Upper lobe of left lung (tissue), 5 donors: ENCODE data around the genes POLD1, CLDND2 and SIGLEC6.

DNA sequence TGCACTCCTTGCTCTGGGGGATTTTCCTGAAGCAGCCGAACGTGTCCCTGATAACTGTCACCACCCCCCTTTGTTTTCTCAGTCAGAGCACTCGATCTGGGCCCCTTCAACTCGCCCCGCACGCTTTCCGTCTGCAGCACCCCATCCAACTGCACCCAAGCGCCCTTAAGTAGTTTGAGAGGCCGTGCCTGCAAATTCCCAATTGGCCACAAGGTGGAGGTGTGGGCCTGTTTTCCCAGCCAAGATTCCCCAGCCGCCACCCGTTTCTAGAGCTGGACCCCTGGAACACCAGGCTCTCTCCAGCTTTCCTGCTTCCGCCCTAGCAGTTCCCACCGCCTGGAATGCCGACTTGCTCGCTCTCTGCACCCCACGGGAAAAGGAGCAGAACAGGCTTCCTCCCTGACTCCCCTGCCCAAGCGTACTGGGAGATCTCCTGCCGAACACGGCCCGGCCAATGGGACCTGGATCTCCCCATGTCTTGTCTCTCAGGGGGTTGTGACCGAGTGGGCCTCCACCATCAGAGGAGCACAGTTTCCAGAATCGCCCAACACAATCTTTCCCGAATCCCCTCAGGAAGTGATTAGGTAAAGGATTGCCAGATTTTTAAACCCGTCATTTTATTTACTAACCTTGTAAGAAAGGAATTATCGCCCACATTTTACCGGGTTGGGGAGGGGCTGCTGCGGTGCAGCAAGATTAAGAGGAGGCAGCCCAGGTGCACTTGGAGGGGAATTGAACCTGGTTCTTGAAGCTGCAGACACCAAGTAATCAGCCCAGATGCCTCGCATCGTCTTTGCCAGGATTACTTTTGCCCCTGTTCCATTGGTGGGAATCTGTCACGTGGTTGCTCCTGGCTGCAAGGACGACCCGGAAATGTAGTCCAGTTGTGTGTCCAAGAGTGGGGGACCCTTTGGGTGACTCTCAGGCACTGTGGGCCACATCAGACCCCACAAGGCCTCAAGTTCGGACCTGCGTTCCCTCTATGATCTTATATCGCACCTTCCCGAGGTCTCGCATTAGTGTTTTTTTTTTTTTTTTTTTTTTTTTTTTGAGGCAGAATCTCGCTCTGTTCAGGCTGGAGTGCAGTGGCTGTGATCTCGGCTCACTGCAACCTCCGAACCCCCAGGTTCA is 3.5 kb upstream of the NAPSA start:
- PRO-cap, 2 experiments: peak in 1 of 2 experiments; most common plus-strand start position 878 of the sequence (in 1); most common minus-strand start position 795 of the sequence (in 1)
- RAMPAGE, long total RNA, 4 experiments: no peak in any of the 4 experiments

GRCh38 chr19:50382673-50383282 is 1.4 kb upstream of the POLD1 start:
- PRO-cap, 2 experiments: no peak in any of the 2 experiments
- RAMPAGE, long total RNA, 4 experiments: no peak in any of the 4 experiments

GRCh38 chr19:50383865-50384499 is at the start of gene POLD1:
Gene POLD1 (plus strand): TSS chr19:50384347.
- PRO-cap, 2 experiments: peak in 2 of 2 experiments; most common plus-strand start chr19:50384062 (in 1); most common minus-strand start chr19:50383980 (in 1)
- RAMPAGE, long total RNA, 4 experiments: start-site peak on the plus strand in 4 of 4 experiments, at chr19:50384307-50384370 at its widest, 65 to 360 reads per replicate

GRCh38 chr19:50431540-50432639 is 802 bp upstream of the MYBPC2 start:
- PRO-cap, 2 experiments: peak in 2 of 2 experiments; most common plus-strand start chr19:50431866 (in 1); most common minus-strand start chr19:50431640 (in 1)
- RAMPAGE, long total RNA, 4 experiments: no peak in any of the 4 experiments

DNA sequence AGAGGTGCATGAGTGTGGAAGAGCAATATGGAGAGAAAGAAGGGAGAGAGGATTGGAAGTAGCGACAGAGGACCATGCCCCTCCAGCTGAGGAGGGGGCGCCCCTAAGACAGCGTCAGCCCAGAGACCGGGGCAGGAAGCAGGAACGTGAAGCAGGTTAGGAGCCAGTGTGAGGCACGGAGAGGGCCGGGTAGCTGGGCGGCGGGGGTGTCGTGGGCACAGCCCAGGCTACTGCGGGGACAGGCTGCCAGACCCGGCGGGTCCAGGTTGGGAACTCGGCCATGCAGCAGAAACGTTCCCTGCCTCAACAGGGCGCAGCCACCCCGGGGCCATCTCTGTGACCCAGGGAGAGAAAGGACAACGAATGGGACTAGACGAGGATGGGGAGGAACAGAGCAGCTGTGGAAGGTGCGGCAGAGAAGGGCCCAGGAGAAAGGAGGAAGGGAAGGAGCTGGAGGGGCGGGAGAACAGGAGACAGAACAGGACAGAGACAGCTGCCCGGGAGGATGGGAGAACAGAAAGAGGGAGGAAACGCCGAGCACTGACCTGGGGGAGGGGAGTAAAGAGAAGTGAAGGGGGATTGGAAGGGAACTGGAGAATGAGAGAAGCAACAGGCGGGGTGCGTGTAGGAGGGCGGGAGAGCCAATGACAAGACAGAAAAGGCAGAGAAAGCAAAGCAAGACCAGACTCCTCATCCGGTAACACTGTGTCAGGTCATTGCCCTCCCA is 12.9 kb upstream of the GARIN5A start:
- PRO-cap, 2 experiments: no peak in any of the 2 experiments
- RAMPAGE, long total RNA, 4 experiments: no peak in any of the 4 experiments

GRCh38 chr19:50510405-50510644 is 666 bp downstream of the JOSD2 start:
- PRO-cap, 2 experiments: no peak in any of the 2 experiments
- RAMPAGE, long total RNA, 4 experiments: no peak in any of the 4 experiments

GRCh38 chr19:50550026-50550920 is 18.0 kb downstream of the LRRC4B start:
- PRO-cap, 2 experiments: no peak in any of the 2 experiments
- RAMPAGE, long total RNA, 4 experiments: no peak in any of the 4 experiments

- PRO-cap, 2 experiments: peak in 1 of 2 experiments; most common plus-strand start chr19:50658489 (in 1); most common minus-strand start chr19:50658103 (in 1)
- RAMPAGE, long total RNA, 4 experiments: start-site peak on the plus strand in 2 of 4 experiments, at chr19:50658435-50658492 at its widest, 12 to 17 reads per replicate
Measured at GRCh38 chr19:50657682-50658837, 8.8 kb downstream of the C19orf81 start.

DNA sequence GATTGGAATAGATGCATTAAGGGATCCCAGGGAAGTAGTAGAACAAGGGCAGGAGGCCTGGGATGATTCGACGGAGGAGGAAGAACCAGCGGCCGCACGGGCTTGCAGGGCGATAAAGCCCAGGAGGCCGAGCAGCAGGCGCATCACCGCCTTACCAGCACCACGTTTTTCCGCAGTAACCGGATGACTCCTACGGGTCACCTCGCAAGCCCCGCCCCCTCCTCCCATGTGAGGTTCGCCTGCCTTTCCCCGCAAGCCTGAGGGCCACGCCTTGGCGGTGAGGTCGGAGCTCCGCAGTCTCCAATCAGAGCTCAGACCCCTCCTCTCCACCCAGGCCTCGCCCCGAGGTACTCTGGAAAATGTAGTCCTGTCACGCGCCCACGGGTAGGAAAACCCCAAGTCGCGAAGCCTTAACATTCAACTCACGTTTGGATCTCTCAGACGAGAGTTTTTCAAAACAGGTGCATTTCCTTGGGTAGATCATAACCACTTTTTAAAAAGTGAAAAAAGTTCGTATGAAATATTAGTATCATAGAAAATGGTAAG is 5.2 kb downstream of the CLEC11A start:
- PRO-cap, 2 experiments: no peak in any of the 2 experiments
- RAMPAGE, long total RNA, 4 experiments: no peak in any of the 4 experiments

DNA sequence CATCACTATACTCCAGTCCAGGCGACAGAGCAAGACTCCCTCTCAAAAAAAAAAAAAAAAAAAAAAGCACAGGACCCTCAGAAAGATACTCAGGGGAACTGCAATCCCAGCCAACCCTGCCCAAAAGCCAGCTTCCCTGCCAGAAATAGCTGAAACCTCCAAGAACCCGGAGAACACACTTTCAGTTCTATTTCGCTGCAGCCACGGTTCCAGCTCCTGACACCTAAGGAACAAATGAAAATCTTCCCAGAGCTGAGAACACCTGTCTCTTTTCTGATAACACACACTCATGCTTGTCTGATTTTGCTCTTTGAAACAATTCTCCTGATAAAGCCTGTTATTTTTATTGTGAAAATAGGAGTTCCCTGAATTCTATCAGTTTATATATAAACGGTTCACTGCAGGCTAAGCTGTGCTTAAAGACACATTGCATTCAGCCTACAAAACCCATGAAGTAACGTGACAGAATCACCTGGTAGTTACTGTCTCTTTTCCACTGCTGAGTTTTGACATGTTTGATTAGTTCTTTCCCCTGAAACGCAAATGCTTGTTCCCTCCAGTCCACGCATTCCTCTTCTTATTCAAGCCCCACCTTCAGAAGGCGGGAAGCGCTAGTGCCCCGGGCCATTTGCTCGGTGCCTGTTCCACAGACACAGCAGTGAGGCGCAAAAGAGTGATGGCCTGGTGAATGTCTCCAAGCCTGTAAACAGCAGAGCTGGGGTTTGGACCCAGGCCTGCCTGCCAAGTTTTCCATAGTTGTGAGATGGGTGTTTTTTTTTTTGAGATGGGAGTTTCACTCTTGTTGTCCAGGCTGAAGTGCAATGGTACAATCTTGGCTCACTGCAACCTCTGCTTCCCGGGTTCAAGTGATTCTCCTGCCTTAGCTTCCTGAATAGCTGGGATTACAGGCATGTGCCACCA is 10.8 kb downstream of the ACP4 start:
- PRO-cap, 2 experiments: no peak in any of the 2 experiments
- RAMPAGE, long total RNA, 4 experiments: no peak in any of the 4 experiments

- PRO-cap, 2 experiments: no peak in any of the 2 experiments
- RAMPAGE, long total RNA, 4 experiments: no peak in any of the 4 experiments
Measured at GRCh38 chr19:50858860-50859323, 4.2 kb downstream of the KLK3 start.

DNA sequence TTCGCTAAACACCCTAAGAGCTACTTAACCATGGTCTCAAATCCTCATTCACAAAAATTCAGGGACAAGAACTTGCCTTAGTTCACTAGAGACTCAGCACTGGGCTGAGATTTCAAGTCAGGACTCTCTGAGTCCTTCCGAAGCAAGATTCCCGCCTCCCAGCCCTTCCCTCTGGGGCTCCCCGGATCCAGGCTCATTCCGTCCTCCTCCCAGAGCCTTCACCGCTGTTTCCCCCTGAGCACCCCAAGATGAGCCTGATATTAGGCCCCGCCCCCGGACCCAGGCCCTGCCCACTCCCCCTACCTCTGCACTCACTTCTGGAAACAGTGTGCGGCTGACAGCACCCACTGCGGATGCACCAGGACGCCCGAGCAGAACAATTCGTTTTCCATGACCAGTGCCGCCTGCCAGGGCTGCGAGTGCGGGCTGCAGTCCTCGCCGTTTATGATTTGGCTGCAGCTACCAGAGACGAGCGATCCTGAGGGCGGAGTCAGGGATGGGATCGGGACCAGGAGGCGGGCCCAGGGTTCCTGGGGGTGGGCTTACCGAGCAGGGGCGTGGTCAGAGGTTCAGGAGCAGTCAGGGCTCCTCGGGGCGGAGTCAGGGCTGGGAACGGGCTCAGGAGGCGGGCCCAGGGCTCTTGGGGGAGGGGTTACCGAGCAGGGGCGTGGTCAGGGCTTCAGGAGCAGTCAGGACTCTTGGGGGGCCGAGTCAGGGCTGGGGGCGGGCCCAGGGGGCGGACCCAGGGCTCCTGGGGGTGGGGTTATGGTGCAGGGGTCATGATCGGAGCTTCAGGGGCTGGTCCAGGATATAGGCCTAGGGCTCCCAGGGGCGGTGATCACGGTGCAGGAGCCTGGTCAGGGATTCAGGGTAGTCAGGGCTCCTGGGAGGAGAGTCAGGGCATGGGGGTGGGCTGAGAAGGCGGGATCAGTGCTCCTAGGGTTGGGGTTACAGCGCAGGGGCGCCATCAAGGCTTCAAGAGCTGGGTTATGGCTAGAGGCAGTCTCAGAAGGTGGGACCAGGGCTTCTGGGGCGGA is 1.9 kb downstream of the KLK4 start:
- PRO-cap, 2 experiments: no peak in any of the 2 experiments
- RAMPAGE, long total RNA, 4 experiments: no peak in any of the 4 experiments

DNA sequence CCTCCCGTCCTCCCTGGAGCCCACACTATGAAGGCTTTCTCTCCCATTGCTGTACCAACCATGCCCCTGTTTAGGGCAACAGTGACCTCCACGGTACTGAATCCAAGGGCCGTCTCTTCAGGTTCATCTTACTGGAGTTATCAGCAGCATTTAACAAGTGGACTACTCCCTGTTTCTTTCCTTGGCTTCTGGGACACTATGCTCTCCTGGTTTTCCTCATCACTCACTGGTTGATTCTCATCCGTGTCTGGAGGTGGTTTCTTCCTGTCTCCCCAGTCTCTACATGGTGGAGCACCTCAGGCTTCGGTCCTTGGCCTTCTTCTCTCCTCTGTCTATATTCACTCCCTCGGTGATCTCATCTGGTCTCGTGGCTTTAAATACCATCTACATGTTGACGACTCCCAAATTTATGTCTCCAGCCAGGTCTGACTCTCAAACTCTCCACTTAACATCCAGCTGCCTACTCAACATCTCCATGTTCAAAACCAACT is 4.3 kb upstream of the KLK13 start:
- PRO-cap, 2 experiments: no peak in any of the 2 experiments
- RAMPAGE, long total RNA, 4 experiments: no peak in any of the 4 experiments

DNA sequence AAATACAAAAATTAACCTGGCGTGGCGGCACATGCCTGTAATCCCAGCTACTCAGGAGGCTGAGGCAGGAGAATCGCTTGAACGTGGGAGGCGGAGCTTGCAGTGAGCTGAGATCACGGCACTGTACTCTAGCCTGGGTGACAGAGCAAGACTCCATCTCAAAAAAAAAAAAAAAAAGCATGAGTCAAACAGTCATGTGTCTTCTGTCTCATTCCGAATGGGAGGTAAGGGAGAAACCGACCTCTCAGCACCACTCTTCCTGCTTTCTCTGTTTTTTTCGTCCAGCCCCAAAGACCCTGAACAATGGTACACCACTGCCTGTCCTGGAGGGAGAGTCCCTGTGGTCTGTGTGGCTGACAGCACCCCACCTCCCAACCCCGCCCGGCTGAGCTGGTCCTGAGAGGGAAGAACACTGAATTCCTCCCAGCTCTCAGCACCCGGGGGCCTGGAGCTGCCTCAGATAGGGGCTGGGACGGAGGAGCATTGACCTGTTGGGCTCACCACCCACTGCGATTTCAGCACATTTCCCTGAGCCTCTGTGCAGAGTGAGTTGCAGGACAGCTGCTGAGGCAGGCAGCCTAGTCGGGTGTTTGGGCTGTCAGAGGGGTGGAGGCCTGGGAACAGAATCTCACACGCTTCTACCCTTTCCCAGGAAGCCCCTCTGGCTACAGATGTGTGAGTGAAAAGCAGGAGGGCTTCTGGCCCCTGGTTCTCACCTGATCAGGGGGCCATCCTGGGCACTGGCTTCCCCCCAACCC is 2.1 kb upstream of the SIGLEC9 start:
- PRO-cap, 2 experiments: peak in 2 of 2 experiments; most common plus-strand start position 211 of the sequence (in 2)
- RAMPAGE, long total RNA, 4 experiments: start-site peak on the plus strand in 4 of 4 experiments, centred at positions 224 to 448 of the sequence, 10 to 21 reads per replicate

GRCh38 chr19:51271064-51271476 is 20.2 kb downstream of the SIGLECL1 start:
- PRO-cap, 2 experiments: no peak in any of the 2 experiments
- RAMPAGE, long total RNA, 4 experiments: no peak in any of the 4 experiments

DNA sequence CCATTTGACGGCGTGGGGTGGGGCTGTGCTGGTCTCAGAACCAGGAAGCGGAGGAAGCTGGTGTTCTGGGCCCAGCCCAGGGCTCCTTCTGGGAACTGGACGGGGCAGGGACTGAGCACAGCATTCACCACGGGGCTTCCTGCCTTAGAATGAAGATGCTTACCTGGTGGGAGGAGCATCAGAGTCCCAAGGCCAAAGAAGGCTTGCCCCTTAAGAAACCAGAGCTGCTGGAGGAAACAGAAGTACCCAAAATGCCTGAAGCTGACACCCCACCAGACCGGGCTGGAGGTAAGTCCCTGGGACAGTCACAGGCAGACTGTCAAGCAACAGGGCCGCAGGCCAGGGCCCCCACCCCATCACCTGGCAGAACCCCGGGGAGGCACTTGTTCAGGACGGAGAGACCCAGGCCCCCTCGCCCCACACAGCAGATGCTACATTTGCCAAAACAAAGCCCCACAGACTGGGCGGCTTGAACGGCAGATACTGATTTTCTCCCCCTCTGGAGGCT is 17.8 kb upstream of the IGLON5 start:
- PRO-cap, 2 experiments: no peak in any of the 2 experiments
- RAMPAGE, long total RNA, 4 experiments: no peak in any of the 4 experiments

- PRO-cap, 2 experiments: no peak in any of the 2 experiments
- RAMPAGE, long total RNA, 4 experiments: no peak in any of the 4 experiments
Measured at GRCh38 chr19:51338646-51339488, 3.1 kb downstream of the VSIG10L start.

DNA sequence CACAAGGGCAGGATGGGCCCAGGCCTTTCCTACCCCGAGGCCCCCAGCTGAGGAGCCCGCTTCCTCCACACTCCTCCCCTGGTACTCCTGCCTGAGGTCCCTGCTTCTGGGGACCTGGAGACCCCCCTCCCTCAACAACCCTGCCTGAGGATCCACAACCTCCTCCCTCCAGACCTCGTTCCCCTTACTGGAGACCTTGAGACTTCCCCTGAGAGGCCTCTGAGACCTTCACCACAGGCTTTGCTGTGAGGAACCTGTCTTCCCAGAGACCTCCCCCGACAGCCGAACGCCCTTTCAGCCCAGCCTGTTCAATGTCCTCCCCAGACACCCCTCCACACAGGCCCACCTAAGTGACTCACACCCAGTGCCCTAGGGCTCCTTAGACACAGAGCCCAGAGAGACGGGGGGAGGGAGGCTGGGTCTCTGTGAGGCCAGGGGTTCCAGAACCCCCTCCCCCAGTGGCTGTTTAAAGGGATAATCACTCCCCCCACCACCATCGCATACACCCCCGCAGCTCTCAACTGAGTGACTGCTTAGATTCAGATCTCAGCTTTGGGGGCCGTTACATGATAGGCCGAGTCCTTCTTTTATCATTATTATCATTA is at the start of gene CLDND2:
Gene CLDND2, minus strand, starts transcription at position 402 of the 605 bp plus-strand sequence.
- PRO-cap, 2 experiments: no peak in any of the 2 experiments
- RAMPAGE, long total RNA, 4 experiments: no peak in any of the 4 experiments

GRCh38 chr19:51408810-51409463 is 8.5 kb downstream of the SIGLEC10 start:
- PRO-cap, 2 experiments: no peak in any of the 2 experiments
- RAMPAGE, long total RNA, 4 experiments: no peak in any of the 4 experiments

DNA sequence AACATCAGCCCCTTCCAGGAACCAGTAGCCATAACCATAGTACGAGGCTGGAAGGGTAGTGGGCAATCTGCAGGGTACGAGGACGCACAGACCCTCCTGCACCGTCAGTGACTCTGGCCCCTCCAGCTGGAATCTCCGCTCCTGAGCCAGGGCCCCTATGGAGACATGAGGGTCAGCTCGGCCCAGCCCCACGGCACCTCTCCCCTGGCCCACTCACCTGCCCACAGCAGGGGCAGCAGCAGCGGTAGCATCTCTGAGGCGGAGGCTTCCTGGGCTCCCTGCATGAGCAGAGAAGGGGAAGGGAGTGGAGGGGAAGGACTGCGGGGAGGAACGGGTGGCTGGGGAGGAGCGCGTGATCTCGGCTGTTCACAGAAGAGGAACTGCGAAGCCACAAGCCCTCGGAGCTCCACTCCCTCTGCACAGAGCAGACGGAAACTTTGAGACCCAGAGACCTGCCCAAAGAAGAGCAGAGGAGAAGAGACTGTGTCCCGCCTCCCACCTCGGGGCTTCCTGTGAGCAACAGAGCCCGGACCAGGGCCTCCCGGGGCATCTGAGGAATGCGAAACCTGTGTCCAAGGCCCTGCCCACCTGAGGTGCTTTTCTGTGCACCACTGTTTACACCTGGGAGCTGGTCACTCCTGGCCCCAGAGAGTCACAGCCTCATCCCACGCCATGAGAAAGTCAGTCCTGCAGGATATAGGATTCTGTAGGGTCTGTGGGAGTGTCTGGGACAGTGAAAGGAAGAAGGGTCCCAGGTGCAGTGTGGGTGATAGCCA is at the start of gene SIGLEC6:
Gene SIGLEC6, minus strand, starts transcription at position 306 of the 776 bp plus-strand sequence.
- PRO-cap, 2 experiments: no peak in any of the 2 experiments
- RAMPAGE, long total RNA, 4 experiments: no peak in any of the 4 experiments